ENCODE data around the gene LRIT2.

- PRO-cap, result no peak
These were observed 430.8 kb upstream of the NRG3 start for GRCh38 chr10:81444245-81444506.

DNA sequence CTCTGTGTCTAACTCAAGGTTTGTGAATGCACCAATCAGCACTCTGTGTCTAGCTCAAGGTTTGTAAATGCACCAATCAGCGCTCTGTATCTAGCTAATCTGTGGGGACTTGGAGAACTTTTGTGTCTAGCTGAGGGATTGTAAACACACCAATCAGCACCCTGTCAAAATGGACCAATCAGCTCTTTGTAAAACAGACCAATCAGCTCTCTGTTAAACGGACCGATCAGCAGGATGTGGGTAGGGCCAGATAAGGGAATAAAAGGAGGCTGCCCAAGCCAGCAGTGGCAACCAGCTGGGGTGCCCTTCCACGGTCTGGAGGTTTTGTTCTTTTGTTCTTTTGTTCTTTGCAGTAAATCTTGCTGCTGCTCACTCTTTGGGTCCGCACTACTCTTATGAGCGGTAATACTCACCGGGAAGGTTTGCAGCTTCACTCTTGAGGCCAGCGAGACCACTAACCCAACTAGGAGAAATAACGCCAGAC is 90.2 kb upstream of the NRG3 start:
- PRO-cap, result no peak

DNA sequence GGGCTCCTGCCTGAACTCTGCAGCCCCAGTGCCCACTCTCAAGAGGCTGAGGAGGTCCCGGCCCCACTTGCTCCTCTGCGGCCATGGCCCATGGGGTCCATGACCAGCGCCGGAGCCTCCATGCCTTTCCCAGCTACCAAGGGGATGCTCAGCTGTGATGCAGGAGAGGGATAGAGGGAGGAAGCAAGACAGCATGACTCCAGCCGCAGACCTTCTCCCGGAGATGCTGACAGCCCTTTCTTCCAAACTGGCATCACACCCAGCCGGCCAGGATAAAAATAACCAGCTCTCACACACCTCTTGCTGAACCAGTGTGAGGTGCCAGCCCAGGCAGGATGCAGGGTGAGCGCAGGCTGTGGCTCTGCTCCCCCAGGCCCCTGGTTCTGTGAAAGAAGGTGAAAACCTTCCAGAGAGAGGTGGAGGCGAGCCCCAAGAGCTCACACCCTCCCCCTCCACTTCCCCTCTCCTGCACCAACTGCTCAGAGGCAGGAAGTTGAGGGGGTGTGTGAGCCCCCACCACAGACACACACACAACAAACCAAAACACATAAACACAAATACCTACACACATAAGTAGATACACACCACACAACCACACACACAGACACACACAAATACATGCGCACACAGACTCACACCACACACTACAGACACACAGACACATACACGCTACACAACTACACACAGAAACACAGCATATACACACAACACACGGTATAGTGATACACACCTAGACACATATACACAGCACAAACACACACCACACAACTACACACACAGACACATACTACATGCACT is 4.0 kb downstream of the GPR15LG start:
- PRO-cap, result no peak

DNA sequence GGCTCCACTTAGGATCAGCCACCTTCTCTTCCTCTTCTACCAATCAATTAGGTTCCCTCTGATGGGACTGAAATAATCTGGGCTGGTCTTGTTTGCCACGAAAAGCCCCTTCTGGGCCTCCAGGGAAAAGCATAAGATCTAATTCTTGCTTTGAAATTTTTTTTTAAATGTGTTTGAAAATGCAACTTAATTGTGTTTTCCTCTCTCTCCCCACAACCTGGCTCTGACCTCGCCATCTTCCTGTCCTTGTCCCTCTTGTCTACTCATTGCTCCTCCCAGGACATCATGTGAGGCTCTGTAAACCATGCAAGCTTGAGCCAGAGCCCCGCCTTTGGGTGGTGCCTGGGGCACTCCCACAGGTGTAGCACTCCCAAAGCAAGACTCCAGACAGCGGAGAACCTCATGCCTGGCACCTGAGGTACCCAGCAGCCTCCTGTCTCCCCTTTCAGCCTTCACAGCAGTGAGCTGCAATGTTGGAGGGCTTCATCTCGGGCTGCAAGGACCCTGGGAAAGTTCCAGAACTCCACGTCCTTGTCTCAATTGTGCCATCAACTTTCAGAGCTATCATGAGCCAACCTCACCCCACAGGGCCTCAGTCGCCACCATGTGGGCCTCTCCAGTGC is 9.8 kb upstream of the CDHR1 start:
- PRO-cap, result no peak

DNA sequence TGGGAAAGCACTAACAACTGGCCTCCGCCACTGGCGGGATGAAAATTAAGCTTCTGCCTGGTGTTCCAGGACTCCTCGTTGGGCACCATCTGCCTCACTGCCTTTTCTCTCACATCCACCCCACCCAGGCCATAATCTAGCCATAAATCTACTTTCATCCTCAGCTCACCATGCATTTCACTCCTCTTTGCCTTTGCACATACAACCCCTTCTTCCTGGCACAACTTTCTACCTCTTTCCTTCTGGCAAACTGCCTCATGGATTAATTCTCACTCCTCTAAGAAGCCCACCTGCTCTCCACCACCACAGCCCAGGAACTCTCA is 3.9 kb downstream of the CDHR1 start:
- PRO-cap, result no peak

- PRO-cap, result no peak
These were observed at the start of gene LRIT2 for GRCh38 chr10:84225382-84225871. LRIT2 (minus strand) TSS chr10:84225544.

DNA sequence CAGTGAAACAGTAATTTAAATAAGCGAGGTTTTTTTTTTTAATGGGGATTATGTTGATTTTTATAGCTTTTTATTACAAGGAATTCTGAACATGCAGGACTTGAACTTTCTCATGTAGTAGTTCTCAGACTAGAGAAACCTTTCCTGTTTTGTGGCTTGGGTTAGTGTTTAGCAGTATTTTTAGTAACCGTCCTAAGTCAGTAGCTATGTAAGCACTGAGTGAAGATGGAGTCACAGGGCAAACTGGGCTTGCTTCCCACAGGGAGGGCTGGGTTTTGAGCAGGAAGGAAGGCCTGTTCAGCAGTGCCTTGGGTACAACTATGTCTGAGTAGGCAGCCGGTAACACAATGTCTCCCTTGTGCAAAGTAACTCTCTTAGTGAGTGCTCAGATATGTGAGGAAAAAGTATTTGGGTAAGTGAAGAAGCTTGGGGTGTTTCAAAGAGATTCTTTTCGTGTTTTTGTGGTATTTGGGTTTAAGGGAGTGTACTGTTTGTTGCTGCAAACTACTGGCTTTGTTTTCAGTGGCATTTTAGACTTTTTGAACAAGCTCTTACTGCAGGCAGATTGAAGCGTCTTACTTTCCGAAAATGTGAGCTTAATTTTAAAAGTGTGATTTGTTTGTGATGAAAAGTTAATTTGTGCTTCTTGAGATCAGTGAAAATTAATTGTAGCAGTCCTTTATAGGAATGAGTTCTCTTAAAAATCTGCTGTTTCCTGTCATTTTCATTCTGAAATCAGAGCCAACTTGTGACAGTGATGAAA is 96.4 kb downstream of the CCSER2 start:
- PRO-cap, result unidirectional peak, plus-strand start at position 265 of the sequence

- PRO-cap, result no peak
These were observed 508.5 kb downstream of the CCSER2 start for GRCh38 chr10:84836876-84837343.

DNA sequence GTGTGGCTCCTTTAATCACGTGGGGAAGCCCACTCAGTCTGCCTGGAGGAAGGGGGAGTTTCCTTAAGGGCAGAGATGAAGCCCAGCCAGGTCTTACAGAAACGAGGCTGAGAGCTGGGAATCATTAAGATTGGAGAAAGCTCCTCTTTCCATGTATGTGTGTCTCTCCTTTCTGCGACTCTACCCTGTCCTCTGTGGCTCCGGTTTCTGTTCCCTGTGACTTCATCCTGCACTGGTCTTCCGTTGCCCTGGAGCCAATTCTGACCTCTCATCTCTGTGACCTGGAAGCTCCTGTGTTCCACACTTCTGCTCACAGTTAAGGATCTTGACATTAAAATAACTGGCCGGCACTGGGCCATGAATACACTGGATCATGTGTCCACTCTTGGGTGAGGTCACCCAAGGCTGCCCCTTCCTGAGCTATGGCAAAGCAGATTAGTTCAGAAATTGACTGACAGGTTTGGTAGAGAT is 36.4 kb upstream of the GRID1 start:
- PRO-cap, result no peak

GRCh38 chr10:86681203-86681605 is 12.9 kb downstream of the LDB3 start:
- PRO-cap, result no peak

GRCh38 chr10:86691252-86692287 is 23.3 kb downstream of the LDB3 start:
- PRO-cap, result no peak

DNA sequence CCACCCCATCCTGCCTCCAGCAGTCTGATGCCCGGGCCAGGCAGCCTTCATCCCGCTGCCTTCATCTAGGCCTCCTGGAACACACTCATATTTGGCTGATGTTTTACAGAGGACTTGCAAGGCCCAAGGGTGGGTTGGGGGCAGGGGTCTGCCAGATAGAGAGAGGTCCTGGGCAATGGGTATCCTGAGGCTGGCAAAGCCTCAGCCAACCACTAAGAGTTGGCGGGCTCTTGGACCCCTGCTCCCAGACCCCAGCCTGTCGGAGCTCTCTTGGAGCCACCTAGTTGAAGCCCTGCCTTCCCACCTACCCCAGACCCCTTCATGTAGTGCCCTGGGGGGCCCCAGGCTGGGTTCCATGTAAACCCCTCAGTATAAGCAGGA is 32.8 kb downstream of the LDB3 start:
- PRO-cap, result no peak

- PRO-cap, result no peak
These were observed 23.1 kb upstream of the BMPR1A start for GRCh38 chr10:86733153-86733888.

DNA sequence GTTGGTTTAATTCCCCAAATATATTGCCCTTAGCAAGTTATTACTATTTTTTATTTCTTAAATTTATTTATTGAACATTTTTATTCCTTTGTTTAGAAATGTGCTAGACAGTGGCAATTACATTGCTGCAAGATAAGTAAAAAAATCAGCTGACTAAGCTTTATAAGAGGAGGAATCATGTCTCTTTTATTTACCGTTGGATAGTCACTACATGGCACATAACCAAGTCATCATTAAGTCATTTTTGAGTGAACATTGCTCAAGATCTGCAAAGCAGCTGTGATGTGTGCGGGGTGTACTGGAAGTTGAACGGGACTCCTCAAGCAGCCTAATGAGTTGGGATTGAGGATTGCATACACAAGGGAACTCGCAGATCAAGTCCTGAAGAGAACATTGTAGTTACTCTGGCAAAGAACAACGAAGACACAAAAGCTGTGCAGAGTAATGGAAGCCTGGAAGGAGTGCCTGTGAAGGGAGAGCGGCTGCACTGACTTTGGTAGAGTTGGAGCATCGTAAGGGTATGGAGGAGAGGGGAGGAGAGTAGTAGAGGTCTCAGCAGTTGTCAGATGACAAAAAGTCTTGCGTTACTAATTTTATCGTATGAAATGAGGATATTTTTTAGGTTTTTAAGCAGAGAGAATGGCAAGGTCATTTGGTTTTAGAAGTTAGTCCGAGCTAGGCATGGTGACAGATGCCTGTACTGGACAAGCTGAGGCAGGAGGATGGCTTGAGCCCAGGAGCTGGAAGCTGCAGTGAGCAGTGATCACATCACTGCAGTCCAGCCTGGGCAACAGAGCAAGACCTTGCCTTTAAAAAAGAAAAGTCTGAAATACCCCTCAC is 95.1 kb downstream of the BMPR1A start:
- PRO-cap, result no peak

DNA sequence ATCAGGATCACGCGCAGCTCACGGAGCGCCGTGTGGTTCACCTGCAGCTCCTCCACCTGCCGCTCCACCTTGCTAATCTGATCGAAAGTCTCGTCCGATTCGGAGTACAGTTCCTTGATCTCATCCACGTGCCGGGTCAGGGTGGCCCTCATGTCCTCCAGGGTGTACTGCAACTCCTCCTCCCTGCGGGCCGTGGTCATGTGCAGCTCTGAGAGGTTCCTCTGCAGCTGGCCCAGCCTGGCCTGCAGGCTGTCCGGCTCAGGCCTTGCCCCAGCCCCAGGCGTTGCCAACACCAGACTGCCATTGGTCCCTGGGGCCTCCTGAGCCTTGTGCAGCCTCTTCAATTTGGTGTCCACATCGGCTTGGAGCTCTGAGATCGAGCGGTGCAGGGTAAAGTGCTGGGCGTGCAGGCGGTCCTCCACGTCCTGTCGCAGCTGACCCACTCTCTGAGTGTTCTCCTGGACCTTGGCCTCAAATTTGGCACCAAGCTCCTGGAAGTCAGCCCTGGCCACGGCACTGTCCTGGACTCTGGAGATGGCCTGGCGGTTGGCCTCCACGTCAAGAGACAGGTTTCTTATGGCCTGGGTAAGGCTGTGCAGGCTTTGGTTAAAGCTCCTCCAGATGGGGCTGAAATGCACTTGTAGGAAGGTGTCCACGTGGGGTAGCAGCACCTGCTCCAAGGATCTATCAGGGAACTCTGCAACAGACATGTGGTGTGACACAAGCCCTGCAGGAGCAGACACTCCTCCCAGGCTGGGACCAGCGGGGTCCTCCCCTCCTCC is 13.8 kb downstream of the MMRN2 start:
- PRO-cap, result no peak

DNA sequence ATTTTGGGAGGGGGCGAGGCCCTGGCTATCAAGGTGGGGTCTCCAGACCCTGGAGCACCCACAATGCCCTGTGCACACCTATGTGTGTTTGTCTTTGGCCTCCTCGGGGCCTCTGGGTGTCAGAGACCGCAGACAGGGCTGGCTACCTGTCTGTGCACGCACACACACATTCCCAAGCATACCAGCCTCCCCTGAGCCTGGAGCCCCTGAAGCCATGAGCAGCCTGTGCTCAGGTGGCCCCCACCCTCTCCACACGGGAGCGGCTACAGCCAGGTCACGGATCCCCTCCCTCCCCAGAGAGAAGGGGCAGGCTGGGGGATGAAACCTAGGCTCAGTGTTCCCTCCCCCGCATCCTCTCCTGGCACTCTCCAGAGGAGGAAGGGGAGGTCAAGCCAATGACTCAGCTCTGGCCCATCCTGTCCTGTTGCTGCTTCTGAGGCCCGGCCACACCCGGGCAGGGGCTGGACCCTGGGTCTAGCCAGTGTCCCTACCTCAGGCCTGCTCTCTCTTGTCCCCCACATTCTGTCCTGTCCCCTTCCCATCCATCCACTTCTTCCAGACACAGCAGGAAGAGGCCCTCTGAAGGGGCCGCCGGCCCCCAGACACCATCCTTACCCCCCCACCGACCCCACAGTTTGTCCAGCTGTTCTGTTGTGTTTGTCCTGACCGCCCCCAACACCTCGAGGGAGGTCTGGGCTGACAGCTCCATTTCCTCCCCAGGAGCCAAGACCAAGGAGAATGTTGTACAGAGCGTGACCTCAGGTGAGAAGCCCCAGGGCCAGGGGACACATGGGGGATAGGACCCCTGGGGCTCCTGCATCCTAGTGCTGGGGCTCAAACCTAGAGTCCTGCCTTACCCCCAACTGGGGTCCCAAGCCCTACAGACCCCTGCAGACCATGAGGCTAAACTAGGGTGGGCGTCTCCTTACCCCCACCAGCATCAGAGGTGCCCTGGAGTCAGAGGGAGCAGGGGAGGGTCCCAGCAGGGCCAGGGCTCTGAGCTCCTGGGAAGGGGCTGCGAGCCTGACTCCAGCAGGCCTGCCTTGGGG is 838 bp downstream of the SNCG start:
- PRO-cap, result no peak

DNA sequence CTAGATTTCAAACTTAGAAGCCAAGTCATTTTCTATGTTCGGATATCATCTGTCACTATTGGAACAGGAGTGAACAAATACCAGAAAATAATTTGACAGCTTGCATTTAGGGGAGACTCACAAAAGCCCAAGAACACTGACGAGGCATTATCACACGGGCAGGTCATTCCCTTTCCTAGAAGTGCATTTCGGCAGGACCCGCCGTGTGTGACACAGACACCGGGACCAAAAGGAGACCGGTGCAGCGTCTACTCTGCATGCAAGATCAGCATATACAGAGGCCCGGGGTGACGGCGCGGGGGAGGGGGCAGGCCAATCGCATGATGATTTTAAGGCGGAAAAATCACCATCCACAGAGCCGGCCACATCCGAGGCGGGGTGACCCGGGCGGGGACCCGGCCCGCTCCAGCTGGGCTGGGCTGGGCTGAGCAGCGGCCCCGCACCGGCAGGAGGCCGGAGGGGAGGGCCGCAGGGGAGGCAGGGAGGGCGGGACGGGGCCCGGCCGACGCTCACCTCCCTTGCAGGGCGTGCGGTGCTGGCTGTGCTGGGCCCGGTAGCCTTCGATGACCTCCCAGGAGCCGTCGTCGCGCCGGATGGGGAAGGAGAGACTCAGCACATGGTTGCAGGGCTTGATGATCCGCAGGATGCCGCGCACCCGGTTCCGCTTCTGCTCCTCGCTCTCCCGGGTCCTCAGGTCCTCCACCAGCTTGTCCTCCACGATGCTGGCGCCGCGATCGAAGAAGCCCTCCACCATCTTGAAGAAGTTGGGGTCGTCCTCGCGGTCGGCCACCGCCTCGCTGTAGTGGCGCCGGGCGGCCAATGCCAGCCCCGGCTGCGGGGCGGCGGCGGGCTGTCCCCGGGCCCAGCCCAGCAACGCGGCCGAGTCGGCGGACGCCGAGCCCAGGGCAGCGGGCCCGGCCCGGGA is 569 bp downstream of the GLUD1 start:
- PRO-cap, result bidirectional peak, plus-strand start at position 371 of the sequence, minus-strand start at position 230 of the sequence; bidirectional peak, plus-strand start at position 806 of the sequence, minus-strand start at position 815 of the sequence

GRCh38 chr10:87169477-87170166 is 55.6 kb upstream of the NUTM2A start:
- PRO-cap, result no peak

DNA sequence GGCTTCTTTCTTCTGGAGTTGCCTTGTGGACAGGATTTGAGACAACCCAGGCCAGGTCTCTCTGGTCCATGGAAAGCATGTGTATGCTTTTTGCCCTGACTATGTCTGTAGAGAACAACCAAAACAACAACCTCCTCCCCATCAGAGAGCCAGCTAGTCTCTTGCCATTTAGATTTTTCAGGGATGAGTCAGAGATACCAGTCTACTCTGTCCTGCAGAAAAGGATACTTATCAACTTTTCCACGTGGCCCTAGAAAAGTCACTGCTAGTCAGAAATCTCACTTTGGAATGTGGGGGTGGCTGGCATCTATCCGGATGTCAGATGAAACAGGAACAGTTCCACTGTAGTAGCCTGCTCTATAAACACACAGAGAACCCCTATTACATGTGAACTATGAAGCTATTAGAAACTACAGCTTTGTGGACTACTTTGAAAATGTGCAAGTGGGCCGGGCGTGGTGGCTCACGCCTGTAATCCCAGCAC is 13.4 kb upstream of the NUTM2A start:
- PRO-cap, result no peak

DNA sequence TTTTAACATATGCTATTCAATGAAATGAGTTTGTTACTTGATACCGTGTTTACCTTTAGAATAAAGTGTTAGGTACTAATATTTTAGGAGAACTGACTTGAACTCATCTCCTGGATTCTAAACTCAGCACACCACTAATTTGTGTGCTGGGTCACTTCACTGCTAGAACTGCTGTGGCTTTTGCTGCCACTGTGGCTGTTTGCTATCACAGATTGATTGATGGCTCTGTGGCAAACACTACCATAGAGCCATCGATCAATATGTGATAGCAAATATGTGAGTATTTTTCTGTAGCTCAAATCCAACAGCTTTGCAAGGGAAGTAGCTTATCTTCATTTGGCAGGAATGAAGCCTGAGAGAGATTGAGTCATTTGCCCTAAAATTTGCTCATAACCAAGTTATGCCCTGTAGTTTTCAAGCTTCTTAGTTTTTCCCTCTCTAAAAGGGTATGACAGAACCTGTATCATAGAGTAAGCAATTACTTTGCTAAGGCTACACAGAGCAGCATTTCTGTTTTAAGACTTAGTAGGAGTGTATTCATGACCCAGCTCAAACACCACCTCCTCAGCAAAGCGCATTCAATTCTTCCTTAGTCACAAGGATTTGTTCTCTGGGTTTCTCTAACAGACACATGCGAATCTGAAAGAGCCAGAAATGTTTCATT is 43.1 kb downstream of the MINPP1 start:
- PRO-cap, result no peak

All from ReNcell CX (cell line).